ENCODE results near the genes TMEM233 and BICDL1.

- RAMPAGE, long total RNA = no peak
- RRBS = no CpG with 5 or more reads among the region's 3 CpGs
Measured at GRCh38 chr12:116594509-116594780, 35.3 kb downstream of the MAP1LC3B2 start.

- RAMPAGE, long total RNA = no peak
- RRBS = no CpG with 5 or more reads among the region's 1 CpG
Measured at GRCh38 chr12:116601604-116602016, 42.4 kb downstream of the MAP1LC3B2 start.

DNA sequence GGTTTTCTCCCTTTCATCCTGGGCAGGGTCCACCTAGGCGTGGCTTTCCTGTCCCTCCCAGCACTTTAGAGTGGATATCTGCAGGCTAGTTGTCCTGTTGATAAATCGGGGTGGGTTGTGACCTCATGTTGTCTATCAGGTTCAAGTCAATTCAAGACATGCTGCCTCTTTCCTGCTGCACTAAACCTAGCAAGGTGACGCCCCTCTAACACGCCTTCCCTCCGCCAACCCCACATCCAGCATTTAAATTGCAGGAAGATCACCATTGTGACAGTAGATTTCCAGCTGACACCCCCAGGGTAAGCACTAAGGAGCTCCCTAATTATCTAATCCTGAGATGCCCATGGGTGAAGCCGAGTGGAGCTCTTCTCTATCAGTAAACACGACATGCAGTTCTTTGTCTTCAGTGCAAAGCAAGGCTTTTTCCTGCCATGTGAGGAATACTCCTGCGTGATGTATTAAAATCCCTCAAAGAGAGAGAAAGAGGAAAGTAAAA, 61.1 kb downstream of the MAP1LC3B2 start:
- RAMPAGE, long total RNA = no peak
- RRBS = no CpG with 5 or more reads among the region's 8 CpGs

GRCh38 chr12:116708703-116709660, 28.9 kb downstream of the SPRING1 start:
- RAMPAGE, long total RNA = no peak
- RRBS = no CpG with 5 or more reads among the region's 28 CpGs

DNA sequence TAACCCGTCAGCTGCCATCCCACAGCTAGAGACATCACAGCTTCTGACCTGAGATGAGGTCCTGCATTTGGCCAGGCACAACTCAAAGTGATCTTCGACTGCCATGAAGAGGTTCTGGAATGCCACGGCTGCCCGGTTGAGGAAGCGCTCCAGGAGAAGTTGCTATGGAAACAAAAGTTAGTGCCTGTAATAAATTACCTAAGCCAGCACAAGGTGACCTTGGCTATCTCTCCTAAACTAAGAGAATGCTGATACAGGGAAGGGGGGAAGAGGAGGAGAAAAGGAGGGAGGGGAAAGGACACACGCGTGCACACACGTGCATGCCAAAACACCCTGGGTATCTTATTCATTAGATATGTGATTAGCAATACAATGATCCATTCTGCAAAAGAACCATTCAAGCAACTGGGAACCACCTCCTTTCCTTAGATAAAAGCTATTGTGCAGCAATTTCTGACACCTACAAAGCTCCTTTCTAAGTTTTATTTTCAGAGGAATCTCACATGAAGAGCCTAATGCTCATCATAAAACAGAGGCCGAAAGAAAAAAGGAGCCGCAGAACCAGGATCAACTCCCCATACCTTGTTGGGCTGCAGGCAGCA, 18.1 kb downstream of the SPRING1 start:
- RAMPAGE, long total RNA = no peak
- RRBS = no CpG with 5 or more reads among the region's 10 CpGs

DNA sequence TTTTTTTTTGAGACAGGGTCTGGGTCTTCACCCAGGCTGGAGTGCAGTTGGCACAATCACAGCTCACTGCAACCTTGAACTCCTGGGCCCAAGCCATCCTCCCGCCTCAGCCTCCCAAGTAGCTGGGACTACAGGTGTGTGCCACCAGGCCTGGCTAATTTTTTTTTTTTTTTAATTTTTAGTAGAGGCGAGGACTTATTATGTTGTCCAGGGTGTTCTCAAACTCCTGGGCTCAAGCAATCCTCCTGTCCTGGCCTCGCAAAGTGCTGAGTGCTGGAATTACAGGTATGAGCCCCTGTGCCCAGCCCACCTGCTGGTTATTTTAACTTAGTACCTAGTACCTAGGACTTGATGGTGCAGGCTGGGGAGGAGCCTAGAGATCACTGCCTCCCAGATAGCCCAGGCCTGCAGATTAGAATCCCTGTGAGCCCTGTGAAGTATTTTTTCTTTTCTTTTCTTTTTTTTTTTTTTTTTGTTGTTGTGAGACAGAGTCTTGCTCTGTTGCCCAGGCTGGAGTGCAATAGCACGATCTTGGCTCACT, 31.0 kb downstream of the HRK start:
- RAMPAGE, long total RNA = no peak
- RRBS = no CpG with 5 or more reads among the region's 4 CpGs

DNA sequence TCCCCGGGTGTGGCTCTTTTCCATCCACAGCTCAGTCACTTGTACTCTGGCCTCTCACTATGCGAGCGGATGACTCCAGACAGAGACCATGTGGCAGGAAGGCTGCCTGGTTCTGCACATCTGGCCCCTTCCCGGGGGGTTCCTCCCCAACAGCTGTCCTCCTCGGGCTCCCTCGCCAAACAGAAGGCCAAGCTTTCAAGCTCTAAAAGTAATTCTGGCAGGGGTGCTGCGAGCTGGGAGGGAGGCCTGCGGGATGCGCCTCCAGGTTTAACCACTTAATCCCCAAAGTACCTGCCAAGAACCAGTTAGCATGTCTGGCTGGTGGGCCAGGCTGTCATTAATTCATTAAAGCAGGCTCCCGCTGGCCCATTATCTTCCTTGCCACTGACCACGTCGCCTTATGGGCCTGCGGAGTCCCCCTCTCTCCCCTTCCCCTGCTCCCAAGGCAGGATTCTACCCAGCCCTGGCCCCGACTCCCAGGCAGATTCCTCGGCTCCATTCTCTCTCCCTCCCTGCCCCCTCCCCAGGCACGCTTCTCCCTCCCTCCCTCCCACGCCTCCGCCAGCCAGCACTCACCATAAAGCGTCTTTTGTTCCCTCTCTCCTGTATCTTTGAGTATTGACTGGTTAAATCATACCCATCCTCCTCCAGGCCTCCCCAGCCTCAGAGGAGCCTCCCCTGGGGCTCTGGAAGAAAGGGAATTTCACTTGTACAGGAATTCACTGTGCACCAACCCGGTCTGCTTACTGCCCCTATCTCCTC, 4.9 kb downstream of the HRK start:
- RAMPAGE, long total RNA = no peak
- RRBS = no CpG with 5 or more reads among the region's 20 CpGs

DNA sequence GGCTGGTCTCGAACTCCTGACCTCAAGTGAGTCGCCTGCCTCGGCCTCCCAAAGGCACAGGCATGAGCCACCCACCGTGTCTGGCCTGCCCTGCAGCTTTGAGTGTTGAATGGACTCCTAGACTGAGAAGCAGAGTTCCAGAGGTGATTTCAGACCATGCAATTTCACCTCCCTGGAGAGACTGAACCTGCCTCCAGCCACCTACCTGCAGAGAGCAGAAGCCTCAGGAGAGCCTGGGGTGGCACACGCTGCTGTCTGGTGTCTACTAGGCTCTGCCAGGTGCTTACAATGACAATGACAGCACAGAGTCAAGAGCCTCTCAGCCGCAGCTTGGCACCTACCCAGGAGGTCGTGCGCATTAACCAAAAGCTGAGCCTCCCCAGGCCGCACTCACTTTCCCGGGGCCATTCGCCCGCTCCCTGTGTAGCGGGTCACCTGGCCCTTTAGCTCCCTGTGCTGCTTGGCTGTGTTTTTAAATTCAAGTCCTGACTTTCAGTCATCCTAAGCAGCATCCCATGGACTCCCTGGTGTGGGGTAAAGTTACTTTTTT, 63.2 kb downstream of the TESC start:
- RAMPAGE, long total RNA = no peak
- RRBS = no CpG with 5 or more reads among the region's 13 CpGs

DNA sequence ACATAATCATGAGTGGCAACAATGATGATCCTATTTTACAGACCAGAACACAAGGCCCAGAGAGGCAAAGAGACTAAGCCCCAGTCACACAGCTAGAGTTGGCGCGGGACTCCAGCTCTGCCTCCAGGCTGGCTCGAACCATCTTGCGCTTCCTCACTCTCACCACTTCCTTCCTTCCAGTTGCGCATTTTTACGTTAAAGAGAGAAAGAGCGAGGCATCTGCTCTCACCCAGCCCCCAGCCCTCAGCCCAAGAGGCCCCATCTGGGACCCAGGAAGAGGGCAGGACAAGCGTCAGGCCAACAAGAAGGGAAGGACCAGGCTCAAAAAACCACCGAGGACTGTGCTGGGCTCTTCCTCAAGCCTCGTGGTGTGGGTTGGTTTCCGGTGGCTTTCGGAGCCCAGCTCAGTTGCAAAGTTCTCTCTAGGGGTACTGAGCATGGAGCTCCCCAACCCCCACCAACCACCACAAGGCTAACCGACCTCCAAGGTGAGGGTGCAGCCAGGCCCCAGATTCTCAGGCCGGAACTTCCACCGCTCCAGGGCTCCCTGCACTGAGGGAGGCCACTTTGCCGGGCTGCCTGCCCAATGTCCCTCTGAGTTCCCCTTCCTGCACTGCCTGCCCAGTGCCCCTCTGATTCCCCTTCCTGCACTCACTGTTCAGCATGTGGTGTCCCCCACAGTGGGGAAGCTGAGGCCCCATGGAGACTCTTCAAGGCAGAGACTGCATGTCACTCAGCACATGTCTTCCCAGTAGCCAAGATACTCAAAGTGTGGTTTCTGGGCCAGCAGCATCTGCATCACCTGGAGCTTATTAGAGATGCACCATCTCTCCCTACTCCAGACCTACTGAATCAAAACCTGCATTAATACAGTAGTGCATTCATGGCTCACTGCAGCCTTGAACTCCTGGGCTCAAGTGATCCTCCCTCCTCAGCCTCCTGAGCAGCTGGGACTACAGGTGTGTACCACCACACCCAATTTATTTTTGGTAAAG, 35.8 kb downstream of the TESC start:
- RAMPAGE, long total RNA = no peak
- RRBS = 71% methylated on average over 3 of the region's 16 CpGs

GRCh38 chr12:118063605-118064724, 3.0 kb upstream of the WSB2 start:
- RAMPAGE, long total RNA = no peak
- RRBS = no CpG with 5 or more reads among the region's 6 CpGs

DNA sequence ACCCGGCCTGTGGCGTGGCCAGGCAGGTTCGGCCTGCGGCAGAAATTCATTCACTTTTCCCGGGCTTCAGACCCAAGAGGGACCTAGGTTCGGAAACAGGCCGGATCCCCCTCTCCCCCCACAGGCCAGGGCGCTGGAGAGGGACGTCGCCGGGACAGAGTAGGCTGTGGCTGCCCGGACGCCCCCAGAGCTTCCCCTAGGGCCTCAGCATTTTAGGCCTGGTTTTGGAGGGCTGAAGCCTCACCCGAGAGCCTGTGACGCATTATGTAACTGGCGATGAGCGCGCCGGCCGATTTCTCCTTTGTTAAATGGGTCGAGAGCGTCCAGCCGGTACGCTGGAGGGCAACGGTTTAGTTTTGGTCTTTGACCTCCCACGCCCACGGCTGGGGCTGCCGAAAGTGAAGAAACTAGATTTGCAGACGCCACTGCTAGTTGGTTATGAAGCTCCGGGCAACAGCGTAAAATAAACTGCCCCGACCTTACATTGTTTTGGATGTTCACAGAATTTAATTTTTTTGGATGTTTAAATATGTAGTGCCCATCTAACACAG, 683 bp downstream of the PEBP1 start:
- RAMPAGE, long total RNA = no peak
- RRBS = under 1% methylated on average over 24 of the region's 32 CpGs

DNA sequence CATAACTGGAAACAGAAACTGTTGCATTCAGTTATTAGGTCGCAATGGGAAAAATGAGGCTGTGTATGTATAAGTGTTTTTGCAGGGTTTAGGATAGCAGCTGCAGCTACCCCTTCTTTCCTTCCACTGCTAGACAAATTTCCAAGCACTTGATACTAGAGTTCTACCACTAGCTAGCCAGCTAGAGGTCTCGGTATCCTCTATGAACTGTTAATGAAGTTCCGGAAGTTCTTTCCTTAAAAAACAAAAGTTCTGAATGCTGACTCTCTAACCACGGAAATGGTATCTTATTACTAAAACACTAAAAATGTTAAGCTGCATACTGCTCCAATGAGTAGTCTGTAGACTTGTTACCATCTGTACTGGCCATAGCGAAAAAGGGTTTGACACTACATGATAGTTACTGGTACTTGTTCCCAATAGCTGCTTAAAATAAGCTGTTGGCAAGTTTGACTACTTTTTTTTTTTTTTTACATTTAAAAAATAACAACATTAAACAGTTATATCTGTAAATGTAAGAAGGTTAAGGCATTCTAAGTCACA, 65.1 kb downstream of the TAOK3 start:
- RAMPAGE, long total RNA = no peak
- RRBS = no CpG with 5 or more reads among the region's 5 CpGs

DNA sequence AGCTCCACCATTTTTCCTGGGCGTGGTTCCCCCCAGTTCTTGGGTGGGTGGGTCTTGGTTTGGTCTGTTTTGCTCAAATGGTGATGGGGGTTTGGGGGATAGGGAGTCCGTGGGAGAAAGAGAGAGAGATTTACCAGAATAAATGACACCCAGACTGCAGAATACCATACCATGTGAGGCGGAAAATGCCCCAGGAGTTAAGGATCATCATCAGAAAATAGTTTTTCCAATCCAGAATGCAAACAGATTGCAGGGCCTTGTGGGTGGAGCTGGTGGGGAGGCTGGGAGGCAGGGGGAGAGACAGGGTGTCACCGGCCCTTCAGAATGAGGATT, 55.7 kb downstream of the SRRM4 start:
- RAMPAGE, long total RNA = no peak
- RRBS = no CpG with 5 or more reads among the region's 4 CpGs

DNA sequence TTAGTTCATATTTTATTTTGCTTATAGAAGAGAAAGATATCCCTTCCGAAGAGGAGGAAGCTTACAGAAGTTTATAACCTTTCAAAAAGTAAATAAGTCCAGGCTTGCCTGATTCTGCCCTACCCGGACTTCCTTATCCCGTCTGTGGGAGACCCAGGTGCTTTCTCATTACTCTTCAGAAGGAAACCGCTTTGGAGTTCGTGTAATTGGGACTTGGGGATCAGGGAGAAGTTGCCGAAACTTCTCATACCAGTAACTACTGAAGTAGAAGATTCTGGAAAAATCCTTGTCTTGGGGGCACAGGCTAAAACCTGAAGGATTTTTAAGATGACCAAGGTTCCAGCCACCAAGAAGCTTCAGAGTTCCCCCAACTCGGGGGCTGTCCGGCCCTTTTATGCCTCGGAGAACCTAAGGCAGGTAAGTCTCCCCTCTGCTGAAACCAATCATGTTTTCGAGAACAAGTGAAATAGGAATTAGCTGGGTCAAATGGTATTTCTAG, 370 bp downstream of the CCDC60 start:
- RAMPAGE, long total RNA = no peak
- RRBS = no CpG with 5 or more reads among the region's 10 CpGs

DNA sequence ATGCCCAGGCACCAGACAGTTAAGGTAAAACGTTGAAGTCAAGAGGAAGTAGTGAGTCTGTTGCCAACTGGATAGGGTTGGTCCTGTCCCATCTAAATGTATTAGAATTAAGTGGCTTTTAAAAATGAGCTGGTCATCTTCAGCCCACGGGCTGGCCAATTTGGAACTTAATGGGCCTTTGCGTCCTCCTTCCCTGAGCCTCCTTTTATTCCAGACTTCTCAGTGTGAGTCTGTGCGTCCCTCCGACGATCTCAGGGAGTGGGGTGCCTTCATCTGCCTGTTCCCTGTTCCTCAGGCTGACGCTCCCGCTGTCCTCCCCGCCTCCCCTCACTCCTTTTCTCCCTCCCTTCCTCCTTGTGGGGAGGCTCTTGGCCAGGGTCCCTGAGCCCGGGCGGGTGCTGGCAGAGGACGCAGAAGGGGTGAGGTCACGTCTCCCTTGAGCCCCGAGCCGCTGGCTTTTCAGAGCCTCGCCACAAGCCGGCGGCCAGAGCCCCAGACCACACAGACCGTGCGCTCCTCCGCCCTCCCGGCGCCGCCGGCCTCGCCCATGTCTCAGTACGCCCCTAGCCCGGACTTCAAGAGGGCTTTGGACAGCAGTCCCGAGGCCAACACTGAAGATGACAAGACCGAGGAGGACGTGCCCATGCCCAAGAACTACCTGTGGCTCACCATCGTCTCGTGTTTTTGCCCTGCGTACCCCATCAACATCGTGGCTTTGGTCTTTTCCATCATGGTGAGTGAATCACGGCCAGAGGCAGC, at the start of gene TMEM233:
Gene TMEM233 (plus strand): TSS at position 473 of the 759 bp plus-strand sequence.
- RAMPAGE, long total RNA = no peak
- RRBS = 3% methylated on average over 12 of the region's 36 CpGs

- RAMPAGE, long total RNA = no peak
- RRBS = no CpG with 5 or more reads among the region's 12 CpGs
Measured at GRCh38 chr12:119681487-119682426, 13.8 kb downstream of the PRKAB1 start.

GRCh38 chr12:119683230-119684139, 15.6 kb downstream of the PRKAB1 start:
- RAMPAGE, long total RNA = no peak
- RRBS = no CpG with 5 or more reads among the region's 8 CpGs

GRCh38 chr12:119876701-119877174, 382 bp downstream of the CIT start:
- RAMPAGE, long total RNA = no peak
- RRBS = 2% methylated on average over 6 of the region's 24 CpGs

DNA sequence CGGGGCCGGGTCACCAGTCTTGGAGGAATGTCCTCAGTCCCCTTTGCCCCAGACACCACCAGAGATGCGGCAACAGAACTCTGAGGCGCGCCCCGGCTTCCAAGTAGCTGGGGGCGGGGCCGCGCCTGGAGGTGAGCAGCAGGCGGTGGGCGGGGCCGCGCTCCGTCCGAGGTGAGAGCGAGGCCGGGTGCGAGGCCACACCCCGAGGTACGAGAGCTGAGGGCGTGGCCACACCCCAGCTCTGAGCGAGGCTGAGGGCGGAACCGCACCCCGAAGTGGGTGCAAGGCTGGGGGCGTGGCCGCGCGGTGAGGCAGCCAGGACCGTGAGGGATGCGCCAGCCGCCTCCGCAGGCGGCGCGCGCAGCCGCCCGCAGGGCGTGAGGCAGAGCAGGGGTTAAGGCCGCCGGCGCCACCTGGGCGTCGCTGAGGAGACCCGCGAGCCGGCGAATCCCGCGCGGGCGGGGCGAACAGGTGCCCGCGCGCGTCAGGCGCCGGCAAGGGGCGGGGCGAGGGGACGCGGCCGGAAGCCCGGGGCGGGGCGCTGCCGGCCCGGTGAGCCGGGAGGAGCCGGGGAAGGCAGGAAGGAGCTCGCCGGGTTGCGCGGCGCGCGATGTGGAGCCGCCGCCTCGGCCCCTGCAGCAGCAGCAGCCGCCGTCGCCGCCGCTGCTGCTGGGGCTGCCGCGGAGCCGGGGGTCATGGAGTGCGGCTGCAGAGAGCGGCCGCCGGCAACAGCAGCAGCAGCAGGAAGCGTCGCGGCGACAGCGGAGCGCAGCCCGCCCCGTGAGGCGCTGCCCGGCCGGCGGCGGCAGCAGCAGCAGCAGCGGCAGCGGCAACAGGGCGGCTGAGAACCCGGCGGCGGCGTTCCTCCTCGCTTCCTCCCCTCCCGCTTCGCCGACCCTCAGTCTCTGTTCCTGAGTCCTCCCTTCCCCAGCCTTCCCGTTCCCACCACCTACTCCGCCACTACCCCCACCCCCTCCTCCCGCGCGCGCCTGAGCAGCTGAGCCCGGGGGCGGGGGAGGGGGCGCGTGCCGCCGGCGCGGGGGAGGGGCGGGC, at the start of gene BICDL1:
Gene BICDL1 (plus strand): TSS at position 579 of the 1,053 bp plus-strand sequence.
- RAMPAGE, long total RNA = no peak
- RRBS = 2% methylated on average over 69 of the region's 133 CpGs

GRCh38 chr12:120006659-120007260, 17.7 kb downstream of the BICDL1 start:
- RAMPAGE, long total RNA = no peak
- RRBS = no CpG with 5 or more reads among the region's 3 CpGs

All from hepatocyte (in vitro differentiated cells and primary cell).